ENCODE data around the genes PRR5 and RIBC2.

DNA sequence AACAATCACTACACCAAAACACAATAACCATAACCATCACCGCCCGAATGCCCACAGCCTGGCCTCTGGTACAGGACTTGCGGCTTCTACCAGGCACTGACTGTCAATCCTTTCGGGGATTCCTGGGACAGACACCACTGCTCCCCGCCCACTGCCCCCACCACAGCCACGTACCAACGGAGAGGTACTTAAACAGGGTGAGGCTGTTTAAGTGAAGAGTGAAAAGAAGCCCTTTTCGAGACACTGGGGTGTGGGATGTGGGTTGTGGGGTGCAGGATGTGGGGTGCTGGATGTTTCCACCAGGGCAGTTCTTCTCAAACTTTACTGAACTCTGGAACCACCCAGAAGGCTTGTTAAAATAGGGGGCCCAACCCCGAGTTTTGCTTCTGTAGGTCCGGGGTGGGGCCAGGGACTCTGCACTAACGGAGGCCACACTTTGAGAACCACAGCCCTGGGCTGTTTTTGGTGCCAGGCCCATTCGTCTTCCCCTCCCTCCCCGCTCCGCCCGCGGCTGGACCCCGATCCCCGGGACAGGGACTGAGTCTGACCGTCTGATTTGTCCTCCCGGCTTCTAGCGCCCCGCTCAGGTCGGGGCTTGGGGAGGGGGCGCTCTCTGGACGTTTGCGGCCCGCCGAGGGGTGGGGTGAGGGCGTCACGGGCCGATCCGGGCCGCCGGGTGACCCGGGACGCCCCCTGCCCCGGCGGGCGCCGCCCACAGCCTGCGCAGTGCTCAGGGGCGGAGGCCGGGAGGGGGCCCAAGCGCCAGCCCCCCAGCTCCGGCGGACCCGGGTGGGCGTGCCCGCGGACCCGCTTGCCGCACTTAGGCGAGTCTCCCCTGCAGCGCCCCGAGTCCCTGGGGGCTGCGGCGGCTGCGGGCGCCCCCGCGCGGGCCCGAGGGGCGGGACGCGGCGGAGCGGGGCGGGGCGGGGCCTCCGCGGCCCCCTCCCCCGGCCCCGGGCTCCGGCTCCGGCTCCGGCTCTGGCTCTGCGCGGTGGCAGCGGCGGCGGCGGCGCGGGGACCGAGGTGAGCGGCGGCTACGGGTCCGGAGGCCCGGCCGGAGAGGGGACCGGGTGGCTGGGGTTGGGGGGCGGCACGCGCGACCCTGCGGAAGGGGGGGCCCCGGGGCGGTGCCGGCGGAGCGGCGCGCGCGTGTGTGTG is 33.8 kb upstream of the PRR5 start:
- PRO-cap, result no peak

- PRO-cap, result bidirectional peak, plus-strand start at chr22:44702277, minus-strand start at chr22:44702102
Measured at GRCh38 chr22:44702144-44702429, at the start of gene PRR5. PRR5 (plus strand) TSS chr22:44702204.

GRCh38 chr22:44738279-44738917 is 14.0 kb upstream of the ARHGAP8 start:
- PRO-cap, result no peak

DNA sequence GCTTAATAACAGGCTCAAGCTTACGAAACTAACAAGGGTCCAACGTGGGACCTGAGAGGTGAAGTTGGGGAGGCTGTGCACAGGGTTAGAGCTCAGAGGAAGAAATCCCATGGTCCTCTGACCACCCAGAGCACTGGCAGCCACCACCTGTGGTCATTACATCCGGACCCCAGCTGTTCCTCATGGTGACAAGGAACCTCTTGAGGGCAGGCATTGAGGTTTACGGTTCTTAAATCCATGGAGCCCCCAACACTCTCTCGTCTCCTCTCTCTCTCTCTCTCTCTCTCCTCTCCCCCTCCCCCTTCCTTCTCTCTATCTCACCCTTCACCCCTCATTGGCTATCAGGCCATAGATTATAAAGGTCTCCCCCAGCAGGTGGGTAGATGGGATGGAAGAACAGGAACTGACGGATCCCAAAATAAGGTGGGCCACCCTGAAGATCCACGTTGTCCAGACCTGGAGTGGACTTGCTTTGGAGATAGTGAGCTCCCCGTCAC is 22.3 kb downstream of the PHF21B start:
- PRO-cap, result no peak

DNA sequence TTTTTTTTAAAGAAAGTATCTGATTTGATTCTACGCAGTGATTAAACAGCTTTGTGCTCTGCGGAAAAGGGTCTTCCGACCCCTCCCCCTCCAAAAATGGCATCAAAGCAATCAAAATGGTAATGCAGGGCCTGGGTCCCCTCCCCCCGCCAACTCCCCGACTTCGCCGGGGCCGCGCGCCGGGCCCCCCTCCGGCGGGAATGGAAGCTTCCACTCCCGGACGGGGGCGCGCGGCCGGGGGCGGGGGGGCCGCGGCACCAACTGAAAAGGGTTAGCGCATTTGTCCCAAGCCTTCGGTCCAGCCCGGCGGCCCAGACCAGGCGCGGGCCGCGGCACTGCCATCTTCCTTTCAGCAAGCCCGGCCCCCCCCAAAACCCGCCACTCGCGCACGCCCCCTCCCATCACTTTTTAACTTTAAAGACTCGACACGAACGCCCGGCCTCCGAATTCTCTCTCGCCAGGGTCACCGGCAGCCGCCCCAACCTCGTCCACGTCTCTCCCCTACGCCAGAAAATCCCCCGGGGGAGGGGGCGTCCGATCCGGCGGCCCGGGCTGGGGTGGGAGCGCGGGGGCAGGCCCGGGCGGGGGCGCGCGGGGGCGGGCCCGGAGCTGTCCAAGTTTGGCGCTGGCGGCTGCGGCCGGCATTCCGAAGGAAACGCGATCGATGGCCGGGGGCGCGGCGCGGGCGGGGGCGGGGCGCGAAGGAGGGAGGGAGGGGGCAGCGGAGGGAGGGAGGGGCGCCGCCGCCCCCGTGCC is 2.8 kb downstream of the PHF21B start:
- PRO-cap, result no peak

GRCh38 chr22:45213421-45213674 is 27.3 kb downstream of the KIAA0930 start:
- PRO-cap, result no peak

GRCh38 chr22:45268517-45269394 is 16.0 kb upstream of the UPK3A start:
- PRO-cap, result unidirectional peak, plus-strand start at chr22:45269306

DNA sequence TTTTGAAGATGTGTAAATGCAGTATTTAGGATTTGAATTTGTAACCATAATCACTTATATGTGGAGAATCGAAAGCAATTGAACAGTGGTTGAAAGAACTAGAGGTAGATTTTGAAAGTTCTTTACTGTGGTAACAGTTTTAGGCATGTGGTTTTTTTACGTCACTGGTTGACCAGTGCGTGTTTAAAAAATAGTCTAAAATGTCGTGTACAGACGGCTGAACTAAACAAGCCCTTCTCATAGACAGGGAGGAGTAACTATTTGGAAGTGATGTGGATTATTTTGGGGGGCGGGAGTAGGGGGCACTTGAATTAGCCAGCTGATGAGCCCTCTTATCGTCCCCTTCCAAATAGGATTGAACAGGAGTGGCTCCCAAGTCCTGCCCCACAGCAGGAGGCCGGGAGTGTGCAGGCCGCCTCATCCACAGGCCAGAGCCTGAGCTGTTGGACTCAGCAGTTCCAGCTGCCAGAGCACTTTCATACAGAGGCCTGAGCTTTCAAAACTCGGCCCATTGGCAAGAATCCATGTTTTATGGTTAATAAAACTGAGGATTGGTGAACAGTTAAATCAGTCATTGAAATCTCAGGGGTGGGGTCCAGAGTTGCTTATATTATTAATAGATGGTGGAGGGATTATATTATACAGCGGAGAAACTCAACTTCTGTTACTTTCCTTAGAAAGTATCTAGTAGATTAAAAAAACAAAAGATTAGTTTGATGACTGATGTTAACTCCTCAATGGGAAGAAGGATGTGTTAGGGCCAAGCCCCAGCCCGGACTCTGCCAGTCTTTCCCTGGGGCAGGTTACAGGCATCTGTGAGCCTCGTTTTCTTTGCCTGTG is 9.6 kb downstream of the FAM118A start:
- PRO-cap, result no peak

DNA sequence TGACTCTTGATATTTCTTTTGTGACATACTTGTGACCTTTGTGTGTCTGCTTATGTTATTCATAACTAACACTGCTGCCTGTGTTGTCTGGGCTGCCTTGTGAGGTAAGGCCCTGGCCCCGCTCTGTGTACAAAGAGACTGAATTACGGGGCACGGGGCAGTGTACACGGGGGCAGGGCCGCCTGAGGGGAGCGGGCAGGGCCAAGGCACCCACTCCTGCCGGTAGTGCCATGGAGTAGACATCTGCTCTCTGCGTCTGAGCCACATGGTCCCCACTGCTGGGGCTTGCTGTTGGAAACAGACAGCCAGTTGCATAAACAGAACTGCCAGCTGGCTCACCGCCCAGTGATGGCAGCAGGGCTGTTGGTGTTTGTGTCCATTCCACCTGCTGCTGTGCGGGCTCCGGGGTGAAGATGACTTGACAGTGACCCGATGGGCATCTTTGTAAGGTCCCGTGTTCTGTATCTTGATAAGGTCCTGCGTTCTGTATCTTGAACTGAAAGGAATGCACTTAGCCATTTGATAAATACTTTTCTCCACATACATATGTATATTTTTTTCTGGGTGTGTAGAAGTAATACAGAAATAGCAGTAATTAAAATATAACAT is 19.9 kb downstream of the FAM118A start:
- PRO-cap, result no peak

GRCh38 chr22:45413288-45414369 is at the start of gene RIBC2:
RIBC2 (plus strand) TSS chr22:45413693.
- PRO-cap, result no peak

- PRO-cap, result no peak
Measured at GRCh38 chr22:45548363-45548894, 45.7 kb downstream of the FBLN1 start.

- PRO-cap, result no peak
Measured at GRCh38 chr22:45551699-45551939, 48.9 kb downstream of the FBLN1 start.

- PRO-cap, result no peak
Measured at GRCh38 chr22:45562755-45563561, 60.3 kb downstream of the FBLN1 start.

DNA sequence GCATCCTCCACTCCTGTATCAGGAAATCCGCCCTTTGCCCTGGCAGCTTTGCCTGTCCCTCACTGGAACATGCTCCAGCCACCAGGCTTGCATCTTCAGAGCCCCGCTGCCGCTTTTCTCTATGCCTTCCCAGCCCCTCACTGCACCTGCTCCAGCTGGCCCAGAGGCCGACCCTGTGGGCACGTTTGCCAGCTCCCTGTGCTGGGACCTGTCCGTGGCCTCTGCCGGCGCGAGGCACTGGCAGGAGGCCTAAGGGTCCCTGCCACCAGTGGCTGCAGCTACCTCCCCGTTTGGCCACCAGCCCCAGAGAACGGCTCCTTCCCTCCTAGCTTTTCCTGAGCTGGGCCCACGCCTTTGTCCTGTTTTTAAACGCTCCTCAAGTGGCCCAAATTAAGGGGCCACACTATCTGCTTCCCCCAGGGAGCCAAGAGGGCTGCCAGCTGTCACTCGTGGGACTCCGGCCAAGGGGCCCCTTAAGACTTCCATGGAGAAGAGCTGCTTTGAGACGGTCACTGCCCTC is 24.5 kb upstream of the WNT7B start:
- PRO-cap, result no peak

- PRO-cap, result unidirectional peak, minus-strand start at chr22:46046193
Measured at GRCh38 chr22:46046018-46046567, 69.1 kb upstream of the WNT7B start.

GRCh38 chr22:46068572-46069507 is 81.5 kb upstream of the PPARA start:
- PRO-cap, result no peak

DNA sequence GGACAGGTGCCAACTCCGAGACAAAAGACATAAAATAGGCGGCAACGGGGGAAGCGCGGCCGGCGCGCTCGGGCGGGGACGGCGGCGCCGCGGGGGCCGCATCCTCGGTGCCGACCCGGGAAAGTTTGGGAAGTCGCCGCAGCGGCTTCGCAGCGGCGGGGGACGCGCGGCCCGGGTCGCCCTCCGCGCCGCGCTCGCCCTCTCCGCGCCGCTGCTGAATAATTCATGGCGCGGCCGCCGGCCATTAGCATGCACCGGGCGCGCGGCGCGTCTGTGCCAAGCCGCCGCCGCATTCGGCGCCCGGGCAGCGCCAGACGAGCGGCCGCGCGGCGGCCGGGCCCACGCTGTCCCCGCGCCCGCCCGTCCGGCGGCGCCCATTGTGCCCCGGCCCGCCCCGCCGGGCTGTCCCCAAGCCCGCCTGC is 78.7 kb upstream of the PPARA start:
- PRO-cap, result bidirectional peak, plus-strand start at position 58 of the sequence, minus-strand start outside the sequence

DNA sequence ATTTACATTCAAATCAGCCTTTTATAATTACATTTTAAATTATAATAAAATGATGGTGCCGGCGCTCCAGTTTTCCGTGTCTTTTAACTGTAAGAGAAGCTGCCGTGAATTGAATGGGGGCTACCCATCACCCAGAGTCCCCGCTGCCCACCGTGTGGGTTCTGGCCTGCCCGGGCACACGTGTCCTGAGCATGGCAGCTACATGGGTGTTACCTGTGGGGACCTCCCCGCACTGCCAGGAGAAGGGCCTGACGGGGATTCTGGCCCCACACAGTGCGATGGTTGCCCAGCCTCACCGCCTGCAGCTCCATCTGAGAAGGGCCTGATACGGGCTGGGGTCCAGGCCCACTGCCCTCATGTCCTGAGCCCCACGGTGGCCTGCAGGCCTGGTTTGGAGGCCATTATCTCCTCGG is 72.2 kb upstream of the PPARA start:
- PRO-cap, result no peak

- PRO-cap, result no peak
Measured at GRCh38 chr22:46089534-46089892, 60.8 kb upstream of the PPARA start.

DNA sequence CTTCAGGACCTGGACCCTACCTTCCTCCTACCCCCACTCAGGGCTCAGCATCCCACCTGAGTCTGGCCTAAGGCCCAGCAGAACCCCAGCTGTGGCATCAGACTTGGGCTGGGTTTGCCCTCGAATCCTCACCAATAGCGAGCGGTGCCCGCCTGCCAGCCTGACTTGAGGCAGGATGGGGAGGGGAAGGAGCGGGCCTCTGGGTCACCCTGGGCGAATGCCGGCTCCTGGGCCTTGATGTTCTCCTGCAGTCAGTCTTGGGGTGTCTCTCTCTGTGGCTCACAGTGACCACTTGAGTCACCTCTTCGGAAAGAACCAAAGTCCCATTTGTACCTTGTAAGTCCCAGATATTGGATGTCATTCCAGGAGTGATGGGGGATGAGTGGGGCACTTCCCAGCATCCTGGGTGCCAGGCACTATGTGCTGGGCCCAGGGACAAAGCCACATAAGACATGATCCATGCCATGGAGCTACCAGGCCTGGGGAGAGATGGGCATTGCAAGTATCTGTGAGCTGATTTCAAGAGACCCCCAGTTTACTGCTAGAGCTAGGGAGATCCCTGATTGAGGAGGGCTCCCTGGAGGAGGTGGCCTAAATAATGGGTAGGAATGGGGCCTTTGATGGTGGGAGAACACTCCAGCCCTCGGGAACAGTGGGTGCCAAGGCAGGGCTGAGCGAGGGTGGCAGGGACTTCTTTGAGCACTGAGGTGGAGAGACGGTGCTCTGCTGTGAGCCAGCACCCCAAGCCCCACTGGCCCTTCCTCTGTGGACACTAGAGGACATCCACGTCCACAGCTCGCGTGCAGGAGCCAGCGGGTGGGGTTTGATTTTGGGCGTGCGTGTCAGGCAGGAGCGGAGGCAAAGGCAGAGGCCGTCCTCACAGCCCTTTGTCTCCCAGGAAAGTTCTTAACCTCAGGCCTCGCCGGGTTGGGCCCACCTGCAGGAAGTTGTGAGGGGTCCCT is 53.2 kb upstream of the PPARA start:
- PRO-cap, result no peak